HGPS cell (cell line): ENCODE results near the gene ATP2A3.

DNA sequence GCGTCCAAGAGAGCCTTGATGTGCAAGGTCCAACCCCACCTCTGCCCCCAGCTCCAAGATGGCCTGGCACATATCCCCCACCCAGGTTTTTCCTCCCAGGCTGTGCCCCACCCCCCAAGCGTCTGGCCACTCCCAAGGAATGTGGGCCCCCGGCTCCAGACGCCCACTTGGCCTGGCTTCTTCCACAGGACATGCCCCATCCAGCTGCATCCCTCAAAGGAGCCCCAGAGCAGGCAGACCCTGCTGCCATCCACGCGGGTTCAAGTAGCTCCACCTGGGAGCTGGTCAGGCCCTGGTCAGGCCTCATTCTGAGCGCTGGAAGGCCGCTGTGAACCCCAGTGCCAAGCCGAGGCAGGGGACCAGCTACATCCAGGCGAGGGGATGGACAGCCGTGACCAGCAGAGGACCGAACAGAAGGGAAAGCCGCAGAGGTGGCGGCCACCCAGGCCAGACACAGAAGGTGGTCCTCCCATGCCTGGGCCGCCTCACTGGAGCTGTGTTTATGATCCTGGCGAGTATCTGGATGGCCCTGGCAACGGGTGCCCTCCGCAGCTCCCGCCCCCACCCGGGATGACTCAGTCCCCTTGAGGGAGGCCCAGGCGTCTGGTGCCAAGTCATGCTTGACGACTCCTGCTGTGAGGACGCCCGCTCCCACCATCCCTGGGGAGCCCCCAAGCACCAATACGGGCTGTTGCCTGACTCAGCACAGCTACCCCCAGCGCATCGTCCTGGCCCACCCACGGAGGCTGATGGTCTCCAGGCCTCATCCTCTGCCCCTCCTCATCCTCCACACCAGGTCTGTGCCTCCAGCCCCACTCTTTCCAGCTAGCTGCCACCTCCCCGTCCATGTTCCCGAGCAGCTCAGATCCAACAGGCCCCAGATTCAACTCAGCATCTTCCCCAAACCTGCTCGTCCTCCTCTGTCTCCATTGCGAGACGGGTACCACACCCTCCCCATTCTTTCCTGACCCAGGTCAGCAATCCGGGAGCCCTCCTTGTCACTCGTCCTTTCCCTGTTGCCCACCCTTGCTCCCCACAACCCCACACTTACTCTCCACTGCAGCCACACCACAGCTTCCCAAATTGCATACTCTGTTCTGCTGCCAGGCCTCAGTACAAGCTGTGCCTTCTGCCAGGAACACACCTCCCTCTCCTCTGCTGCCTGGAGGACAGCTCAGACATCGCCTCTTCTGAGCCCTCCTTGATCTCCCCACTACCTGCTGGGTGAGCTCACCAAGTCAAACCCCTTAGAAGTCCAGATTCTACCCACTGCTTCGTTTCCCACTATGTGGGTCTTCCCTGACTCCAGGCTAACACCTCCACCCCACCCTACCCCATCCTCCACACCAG lies 2.7 kb downstream of the CAMKK1 start:
- RRBS, result no CpG with 5 or more reads among the region's 37 CpGs

DNA sequence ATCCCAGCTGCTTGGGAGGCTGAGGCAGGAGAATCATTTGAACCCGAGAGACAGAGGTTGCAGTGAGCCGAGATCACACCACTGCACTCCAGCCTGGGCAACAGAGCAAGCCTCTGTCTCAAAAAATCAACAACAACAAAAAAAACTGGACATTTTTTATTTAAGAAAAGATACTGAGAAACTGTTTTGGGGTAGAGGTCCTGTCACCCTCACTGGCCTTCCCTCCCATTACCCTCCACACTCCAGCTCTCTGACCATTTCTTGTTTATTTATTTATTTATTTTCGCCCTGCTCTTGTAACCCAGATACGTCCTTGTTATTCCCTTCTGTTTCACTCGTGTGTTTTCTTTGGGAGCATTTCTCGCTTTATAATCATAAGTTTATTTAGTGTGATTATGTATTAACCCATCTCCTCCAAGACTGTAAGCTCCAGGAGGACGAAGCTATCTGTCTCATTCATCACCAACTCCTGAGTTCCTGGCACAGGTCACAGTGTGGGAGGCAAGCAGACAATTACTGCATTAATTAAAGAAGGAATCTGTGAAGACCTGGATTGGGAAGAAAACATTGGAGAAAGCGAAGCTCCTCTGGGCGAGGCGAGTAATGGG lies 7.6 kb upstream of the CAMKK1 start:
- RRBS, result no CpG with 5 or more reads among the region's 10 CpGs

DNA sequence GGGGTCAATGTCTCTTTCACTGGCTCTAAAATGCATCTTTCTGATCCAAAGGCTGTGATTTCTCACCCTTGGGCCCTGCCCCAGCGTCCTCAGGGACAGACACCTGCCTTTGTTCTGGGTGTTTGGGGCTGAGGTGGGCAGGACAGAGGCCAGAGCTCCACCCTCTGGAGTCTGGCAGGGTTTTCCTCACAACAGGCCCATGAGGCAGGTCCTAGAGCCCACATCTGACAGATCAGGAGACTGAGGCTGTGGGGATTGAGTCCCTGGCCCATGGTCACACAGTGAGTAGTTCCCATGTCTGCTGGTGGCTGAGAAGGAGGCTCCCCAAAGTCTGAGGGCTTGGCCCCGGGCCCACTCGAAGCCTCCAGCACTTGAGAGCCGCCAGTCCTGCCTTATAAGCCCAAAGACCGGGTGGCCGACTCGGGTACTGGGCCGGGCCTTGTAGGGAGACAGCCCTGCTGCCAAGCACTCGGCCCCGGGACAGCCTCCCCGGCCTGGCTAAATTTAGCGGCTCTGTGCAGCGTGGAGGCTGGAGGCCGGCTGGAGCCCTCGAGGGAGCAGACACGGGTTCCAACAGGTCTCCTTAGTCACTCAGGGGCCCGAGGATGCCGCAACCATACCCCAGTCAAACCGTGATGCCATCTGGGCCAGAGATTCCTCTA lies 2.6 kb upstream of the P2RX1 start:
- RRBS, result 69% methylated on average over 10 of the region's 19 CpGs

GRCh38 chr17:3963935-3965046 lies at the start of gene ATP2A3:
ATP2A3 (minus strand) TSS chr17:3964437.
- RRBS, result 5% methylated on average over 88 of the region's 126 CpGs

DNA sequence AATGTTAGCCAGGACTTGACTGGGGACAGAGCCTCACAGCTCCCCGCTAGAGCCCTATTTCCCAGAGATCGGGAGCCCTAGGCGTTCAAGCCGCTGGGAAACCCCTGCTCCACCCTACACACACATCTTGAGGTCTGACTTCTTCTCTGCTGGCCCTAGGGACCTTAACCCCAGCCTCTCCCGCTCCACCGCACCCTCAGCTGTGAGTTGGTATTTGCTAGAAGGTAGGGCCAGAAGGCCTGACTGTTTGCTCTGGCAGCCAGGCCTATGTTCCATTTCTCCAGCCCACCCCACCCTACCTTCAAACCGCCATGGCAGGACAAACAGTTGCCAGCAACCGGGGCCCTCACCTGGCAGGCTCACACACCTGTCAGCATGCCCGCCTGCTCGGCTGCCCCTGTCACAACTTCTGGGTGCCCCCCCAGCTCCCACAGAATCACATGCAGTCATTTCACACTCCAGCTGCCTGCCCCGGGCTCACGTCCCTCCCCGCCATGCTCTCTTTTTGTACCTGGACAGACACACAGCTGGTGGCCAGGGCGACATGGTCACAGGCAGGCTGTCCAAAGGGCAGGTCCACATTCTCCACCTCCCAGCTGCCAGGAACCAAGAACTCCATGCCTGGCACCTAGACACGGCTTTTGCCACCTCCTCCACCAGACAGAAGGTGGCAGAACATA lies 2.5 kb upstream of the ATP2A3 start:
- RRBS, result no CpG with 5 or more reads among the region's 15 CpGs

GRCh38 chr17:4003414-4004155 lies 39.3 kb upstream of the ATP2A3 start:
- RRBS, result 78% methylated on average over 10 of the region's 27 CpGs

- RRBS, result no CpG with 5 or more reads among the region's 28 CpGs
These were observed 53.2 kb upstream of the ATP2A3 start for GRCh38 chr17:4017110-4018119.

- RRBS, result no CpG with 5 or more reads among the region's 6 CpGs
These were observed 68.5 kb upstream of the ATP2A3 start for GRCh38 chr17:4032751-4033139.

GRCh38 chr17:4058811-4059282 lies 84.0 kb downstream of the ZZEF1 start:
- RRBS, result no CpG with 5 or more reads among the region's 3 CpGs

DNA sequence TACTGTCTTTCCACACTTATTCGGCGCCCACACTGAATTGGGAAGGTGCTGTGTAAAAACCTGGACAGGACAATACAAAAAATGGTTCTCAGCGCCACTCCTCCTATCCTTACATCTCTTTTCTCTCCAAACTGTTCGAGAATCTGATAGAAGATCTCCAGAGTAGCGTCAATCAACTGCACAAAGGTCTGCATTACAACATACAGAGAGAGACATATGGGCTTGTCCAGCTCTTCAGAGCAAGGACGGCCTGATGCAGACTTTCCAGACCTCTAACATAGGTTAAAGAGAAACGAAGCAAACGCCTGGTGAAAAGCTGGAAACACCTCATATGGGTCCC lies 753 bp downstream of the ZZEF1 start:
- RRBS, result no CpG with 5 or more reads among the region's 8 CpGs

DNA sequence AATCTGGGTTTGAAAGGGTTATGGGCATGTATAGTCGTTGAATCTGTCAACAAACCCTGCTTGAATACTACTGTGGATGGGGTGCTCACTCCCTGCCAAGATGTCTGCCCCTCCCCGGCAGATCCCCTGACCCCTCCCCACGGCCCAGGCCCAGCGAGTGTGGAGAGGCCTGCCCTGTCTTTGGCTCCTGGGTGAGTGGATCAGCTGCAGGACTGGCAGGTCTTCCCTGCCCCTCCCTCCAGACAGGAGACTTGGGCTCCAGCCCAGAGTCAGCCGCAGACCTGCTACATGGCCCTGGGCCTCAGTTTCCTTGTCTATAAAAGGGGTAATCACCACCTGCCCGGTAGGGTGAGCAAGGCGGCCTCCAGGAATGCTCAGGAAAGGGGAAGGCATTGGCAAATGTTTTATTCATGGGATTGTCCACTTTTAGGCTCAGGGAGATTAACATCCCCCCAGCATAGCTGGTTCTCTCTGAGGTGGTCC lies 18.6 kb upstream of the SPNS2 start:
- RRBS, result no CpG with 5 or more reads among the region's 7 CpGs

DNA sequence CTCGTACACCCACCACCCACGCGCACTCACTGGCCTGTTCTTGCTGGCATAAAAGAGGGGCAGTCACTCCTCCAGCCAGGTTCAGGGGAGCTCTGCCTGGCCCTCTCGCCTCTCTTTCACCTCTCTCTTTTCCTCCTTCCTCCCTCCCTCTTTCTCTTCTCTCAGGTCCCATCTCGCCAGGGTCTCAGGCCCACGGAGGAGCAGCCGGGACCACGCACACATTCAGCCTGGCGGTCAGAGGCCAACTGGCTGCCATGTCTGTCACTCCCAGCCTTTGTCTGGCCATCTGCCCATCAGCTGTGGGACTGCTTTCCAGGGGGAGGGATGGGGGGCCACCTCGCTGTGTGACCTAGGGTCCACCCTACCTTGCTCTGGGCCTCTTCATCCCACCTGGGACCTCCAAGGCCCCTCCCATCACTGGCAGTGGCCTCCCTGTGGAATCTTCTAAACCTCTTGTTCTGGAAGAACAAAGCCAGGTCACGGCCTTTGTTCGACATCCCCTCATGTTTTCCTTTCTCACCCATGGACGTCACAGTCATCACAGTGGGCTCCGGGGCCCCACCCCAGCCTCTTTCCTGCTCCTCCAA lies 23.8 kb downstream of the SPNS2 start:
- RRBS, result no CpG with 5 or more reads among the region's 14 CpGs

GRCh38 chr17:4544596-4545906 lies 10.1 kb downstream of the MYBBP1A start:
- RRBS, result 92% methylated on average over 18 of the region's 69 CpGs

GRCh38 chr17:4588380-4588943 lies 4.1 kb downstream of the SMTNL2 start:
- RRBS, result no CpG with 5 or more reads among the region's 14 CpGs

- RRBS, result no CpG with 5 or more reads among the region's 20 CpGs
These were observed 2.6 kb downstream of the ALOX15 start for GRCh38 chr17:4638709-4639369.

GRCh38 chr17:4641782-4642077 lies 252 bp upstream of the ALOX15 start:
- RRBS, result no CpG with 5 or more reads among the region's 13 CpGs

DNA sequence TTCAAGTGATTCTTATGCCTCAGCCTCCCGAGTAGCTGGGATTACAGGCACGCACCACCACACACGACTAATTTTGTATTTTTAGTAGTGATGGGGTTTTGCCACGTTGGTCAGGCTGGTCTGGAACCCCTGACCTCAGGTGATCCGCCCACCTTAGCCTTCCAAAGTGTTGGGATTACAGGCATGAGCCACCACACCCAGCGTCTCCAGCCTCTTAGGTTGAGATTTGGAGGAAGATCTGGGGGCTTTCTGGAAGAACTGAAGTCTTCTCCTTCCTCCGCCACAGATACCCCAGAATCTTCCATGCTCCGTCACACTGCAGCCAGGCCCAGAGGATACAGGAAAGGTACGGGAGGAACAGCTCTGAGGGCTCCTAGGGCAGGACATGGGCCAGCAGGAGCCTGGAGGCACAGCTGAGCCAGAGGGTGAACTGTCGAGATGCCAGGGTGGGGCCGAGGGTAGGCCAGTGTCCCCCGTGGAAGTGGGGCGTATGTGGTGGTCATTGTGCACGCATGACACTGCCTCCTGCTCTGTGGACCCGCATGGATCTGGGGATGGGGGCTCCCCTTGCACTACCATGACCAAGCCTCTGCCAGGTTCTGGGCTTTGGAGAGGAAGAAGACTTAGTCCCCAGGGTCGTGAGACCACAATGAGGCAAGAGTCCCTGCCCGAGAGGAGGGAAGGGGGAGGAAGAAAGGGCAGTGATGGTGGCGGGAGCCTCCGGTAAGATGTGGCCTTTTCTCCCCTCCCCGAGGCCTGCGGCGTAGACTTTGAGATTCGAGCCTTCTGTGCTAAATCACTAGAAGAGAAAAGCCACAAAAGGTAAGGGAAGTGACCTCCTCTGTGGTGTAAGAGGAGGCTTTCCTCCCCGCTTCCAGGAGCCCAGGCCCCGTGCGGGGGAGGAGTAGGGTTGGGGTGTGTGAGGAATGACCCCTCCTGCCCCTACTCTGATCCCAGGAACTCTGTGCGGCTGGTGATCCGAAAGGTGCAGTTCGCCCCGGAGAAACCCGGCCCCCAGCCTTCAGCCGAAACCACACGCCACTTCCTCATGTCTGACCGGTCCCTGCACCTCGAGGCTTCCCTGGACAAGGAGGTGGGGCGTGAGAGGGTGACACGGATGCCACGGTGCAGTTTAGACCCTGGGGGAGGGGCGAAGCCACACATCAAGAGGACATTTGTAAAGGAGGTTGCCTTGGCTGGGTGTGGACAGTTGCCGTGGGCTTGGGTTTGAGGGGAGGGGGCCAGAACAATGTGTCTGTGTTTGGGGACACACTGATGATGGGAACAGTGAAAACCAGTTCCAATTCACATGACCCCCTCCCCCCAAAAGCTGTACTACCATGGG lies 7.0 kb downstream of the ARRB2 start:
- RRBS, result 93% methylated on average over 3 of the region's 40 CpGs

DNA sequence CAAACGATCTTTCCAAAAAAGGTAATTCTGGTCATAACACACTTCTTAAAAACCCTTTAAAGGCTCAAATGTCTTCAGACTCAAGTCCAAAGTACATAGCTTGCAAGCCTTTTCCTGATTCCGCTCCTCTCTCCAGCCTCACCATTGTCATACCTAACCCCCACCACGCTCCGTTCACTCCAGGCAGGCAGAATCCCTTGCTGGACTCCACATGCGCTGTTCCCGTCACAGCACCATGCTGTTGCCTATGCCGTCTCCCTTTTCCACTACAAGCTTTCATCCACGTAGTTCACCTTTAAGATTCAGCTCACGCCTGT lies 664 bp upstream of the MED11 start:
- RRBS, result no CpG with 5 or more reads among the region's 9 CpGs

GRCh38 chr17:4736159-4736966 lies 3.3 kb upstream of the ZMYND15 start:
- RRBS, result no CpG with 5 or more reads among the region's 9 CpGs

GRCh38 chr17:4768037-4768759 lies 3.5 kb upstream of the TM4SF5 start:
- RRBS, result no CpG with 5 or more reads among the region's 14 CpGs